A172 (cell line): Measurements from ENCODE around the genes LUZP4 and CT47C1.

DNA sequence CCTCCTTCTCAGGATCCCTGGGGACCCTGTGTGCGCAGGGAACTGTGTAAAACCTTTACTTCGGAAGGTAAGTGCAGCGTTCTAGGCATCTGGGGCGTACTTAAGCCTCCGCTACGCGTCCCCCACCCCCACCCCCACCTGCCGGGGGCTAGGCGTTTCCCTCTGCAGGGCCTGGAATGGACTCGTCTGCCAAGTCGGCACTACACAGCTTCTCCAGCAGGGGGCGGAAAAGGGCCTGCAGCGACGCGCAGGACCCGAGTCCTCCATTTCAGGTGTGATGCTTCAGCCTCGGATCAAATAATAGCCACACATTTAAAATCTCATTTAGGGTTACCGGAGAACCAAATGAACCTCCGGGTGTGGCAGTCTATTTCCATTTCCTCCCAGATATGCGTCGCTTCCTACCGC, 2.8 kb downstream of the PAK3 start:
- RAMPAGE, long total RNA, result no peak

GRCh38 chrX:115289422-115290027, at the start of gene LUZP4:
Gene LUZP4 (plus strand): TSS chrX:115289715.
- RAMPAGE, long total RNA, result no peak

GRCh38 chrX:115584704-115585252, 23.8 kb downstream of the PLS3 start:
- RAMPAGE, long total RNA, result no peak

- RAMPAGE, long total RNA, result no peak
These were observed 129.7 kb downstream of the PLS3 start for GRCh38 chrX:115690557-115691139.

GRCh38 chrX:115735183-115735506, 174.2 kb downstream of the PLS3 start:
- RAMPAGE, long total RNA, result no peak

GRCh38 chrX:115899400-115900398, 270.8 kb upstream of the AGTR2 start:
- RAMPAGE, long total RNA, result no peak

DNA sequence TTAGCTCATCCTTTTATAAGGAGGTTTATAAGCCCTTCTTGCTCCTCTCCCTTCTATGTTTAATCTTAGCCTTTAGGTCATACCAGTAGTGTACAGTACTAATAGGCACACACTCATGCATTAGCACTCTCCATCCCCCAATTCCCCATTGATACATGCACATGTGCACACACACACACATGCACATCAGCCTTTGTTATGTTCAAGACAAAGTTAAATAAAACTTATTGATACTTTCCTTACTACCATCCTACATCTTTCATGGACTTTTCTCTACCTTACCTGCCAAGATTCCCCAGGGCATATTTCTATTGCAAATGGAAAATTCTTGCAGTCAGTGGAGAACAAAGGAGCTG, 1.1 kb upstream of the SLC6A14 start:
- RAMPAGE, long total RNA, result no peak

- RAMPAGE, long total RNA, result no peak
These were observed 634 bp downstream of the KLHL13 start for GRCh38 chrX:118115916-118116435.

GRCh38 chrX:118497461-118498014, 1.9 kb downstream of the DOCK11 start:
- RAMPAGE, long total RNA, result no peak

GRCh38 chrX:118727824-118728604, 608 bp downstream of the IL13RA1 start:
- RAMPAGE, long total RNA, result no peak

DNA sequence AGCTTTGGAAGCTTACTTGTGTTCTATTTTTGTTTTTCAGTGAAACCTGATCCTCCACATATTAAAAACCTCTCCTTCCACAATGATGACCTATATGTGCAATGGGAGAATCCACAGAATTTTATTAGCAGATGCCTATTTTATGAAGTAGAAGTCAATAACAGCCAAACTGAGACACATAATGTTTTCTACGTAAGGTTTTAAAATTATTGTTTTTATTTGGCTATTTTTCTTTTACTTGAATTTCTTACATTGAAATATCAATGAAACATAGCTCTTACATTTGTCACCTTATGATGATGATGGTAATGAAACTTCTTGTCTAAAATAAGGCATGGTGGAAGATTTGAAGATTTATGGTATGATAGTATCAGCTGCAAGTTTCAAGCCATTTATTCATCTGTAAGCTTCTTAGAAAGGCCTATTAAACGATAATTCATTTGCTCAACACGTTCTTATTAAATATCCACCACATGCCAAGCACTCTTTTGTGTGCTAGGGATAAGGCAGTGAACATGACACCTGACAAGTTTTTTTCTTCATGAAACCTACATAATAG, 33.8 kb downstream of the IL13RA1 start:
- RAMPAGE, long total RNA, result no peak

- RAMPAGE, long total RNA, result no peak
These were observed at the start of gene CT47C1 for GRCh38 chrX:119072673-119073437. Gene CT47C1 (plus strand): TSS chrX:119072993.

- RAMPAGE, long total RNA, result no peak
These were observed 37.3 kb downstream of the PGRMC1 start for GRCh38 chrX:119273199-119274065.

DNA sequence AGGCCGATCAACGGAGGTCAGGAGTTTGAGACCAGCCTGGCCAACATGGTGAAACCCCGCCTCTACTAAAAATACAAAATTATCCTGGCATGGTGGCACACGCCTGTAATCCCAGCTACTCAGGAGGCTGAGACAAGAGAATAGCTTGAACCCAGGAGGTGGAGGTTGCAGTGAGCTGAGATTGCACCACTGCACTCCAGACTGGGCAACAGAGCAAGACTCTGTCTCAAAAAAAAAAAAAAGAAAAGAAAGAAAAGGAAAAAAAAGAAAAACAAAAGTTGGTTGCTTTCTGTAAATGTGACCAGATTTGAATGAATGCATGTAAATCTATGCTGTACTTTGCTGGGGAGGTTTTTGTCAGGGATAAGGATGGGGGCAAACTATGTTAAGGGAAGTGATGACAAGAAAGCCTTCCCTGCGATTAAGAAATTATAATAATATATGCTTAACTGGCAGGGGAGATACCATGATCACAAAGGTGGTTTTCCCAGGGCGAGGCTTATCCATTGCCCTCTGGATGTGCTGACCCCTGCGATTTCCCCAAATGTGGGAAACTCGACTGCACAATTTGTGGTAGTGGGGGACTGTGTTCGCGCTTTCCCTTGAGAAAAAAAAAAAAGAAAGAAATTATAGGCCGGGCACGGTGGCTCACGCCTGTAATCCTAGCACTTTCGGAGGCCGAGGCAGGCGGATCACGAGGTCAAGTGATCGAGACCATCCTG, 24.3 kb downstream of the SLC25A43 start:
- RAMPAGE, long total RNA, result no peak

DNA sequence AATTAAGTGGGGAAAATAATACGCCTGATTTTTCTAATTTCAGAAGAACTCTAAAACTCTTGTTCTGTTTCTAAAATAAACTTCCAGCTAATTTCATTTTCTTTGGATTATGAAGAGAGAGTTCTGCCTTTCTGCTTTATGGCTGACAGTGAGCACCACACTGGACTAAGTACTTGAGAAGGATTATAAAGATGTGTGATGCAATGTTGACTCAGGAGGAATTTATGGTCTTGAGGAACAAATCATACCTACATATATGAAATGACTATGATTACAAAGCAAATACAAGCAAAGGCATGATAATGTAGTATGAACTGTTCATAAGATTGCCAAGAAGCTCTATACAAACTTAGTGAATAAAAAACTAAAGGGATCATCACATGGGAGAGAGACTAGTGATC, 13.0 kb upstream of the SLC25A5 start:
- RAMPAGE, long total RNA, result no peak

DNA sequence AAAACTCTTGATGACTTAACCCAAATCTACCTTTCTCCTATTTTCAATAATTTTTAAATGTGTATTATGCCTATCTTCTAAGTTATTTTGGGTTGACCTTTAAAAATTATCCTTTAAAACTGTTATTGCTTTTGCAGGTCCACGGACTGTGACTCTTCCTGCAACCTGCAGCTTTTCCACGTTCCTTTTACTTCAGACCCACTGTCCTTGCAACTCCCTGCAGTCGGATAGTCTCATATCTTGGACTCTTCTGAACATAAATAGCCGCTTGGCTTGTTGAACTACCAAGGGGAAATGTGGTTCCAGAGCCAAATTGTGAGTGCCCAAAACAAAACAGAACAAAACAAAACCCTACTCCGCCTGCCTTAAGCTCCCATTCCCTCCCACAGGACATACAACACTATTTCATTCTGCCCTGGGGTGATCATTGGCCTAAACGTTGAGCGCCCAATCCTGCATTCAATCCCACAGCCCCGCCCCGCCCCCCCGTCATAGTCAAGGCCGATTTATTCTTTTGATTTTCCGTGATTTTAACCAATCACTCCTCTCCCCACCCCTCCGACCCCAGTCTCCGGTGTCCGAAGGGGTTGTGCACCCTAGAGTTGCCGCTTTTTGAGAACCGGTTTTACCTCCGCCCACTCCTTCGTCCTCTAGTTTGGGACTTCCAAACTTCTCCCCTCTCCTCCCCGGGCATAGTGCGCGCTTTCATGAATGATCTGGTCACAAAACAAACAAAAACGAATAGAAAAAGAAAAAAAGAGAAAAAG, 674 bp upstream of the UBE2A start:
- RAMPAGE, long total RNA, result no peak

GRCh38 chrX:119654940-119655649, 37.9 kb downstream of the SEPTIN6 start:
- RAMPAGE, long total RNA, result no peak

DNA sequence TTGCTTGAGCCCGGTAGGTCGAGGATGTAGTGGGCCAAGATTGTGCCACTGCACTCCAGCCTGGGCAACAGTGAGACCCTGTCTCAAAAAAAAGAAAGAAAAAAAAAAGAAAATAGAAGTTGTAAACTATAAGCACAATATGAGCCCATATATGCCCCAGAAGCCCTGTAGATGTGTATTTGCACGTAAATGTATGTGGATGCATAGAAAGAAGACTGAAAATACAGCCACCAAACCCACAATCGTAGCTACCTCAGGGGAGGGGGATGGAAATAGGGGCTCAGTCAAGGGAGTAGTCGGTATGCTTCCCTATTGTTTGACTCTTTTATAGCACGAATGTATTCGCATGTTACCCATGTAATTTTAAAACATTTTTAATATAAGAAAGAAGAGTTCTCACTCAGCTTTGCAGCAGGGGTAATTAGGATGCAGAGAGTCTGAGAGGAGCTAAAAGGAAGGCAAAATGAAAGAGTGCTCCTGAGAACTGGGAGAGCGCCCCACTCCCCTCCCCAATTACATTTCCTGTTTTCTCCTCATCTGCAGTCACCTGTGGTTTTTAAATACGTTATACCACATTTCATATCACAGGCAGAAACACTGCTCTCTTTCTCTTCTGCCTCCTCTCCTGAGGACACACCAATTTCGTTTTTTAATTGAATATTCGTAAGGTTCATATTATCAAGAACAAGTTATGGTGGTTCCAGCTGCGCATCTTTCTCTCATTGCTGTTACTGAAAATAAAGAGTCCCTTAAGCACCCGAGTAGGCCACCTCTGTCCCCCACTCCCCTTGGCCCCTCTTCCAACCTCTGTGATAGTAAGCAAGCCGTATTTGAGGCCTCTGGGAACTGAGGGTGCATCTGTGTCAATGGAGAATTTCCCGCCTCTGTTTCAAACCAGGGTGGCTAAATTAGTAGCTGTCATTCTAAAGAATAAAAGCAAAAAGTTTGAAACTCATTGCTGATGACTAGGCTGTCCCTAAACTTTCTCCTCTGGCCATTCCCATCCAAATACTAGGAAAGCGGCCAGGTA, 10.7 kb downstream of the SEPTIN6 start:
- RAMPAGE, long total RNA, result no peak

DNA sequence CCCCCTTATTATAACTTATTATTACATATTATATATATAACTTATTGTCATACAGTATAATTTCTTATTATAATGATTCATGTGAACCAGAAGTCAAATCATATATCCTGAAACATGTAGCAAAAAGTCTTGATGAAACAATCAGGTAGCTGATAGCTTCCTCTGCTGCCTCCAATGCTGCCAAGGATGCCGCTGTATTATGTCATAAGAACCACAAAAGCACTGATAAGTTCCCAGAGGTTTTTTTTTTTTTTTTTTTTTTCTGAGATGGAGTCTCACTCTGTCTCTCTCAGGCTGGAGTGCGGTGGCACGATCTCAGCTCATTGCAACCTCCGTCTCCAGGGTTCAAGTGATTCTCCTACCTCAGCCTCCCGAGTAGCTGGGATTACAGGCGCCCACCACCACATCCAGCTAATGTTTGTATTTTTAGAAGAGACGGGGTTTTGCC, 8.7 kb downstream of the SEPTIN6 start:
- RAMPAGE, long total RNA, result no peak

DNA sequence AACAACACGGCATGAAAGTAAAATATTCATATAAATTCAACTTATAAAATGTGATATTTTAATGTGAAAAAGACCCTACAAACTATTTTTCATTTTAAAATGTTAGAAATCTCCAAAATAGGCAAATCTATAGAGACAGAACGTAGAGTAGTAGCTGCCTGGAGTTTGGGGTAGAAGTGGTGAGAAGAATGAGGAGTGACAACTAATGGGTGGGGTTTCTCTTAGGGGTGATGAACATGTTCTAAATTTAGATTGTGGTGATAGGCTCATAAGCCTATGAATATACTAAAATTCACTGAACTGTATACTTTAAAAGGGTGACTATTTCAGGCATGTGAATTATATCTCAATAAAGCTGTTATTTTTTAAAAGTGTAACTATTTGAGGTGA, 7.3 kb downstream of the UPF3B start:
- RAMPAGE, long total RNA, result no peak